Mesangial cell (primary cell): ENCODE results near the genes SMAD6, SMAD3 and AAGAB.

- RAMPAGE, long total RNA, result no peak
Measured at GRCh38 chr15:66657463-66657855, 44.6 kb upstream of the SMAD6 start.

DNA sequence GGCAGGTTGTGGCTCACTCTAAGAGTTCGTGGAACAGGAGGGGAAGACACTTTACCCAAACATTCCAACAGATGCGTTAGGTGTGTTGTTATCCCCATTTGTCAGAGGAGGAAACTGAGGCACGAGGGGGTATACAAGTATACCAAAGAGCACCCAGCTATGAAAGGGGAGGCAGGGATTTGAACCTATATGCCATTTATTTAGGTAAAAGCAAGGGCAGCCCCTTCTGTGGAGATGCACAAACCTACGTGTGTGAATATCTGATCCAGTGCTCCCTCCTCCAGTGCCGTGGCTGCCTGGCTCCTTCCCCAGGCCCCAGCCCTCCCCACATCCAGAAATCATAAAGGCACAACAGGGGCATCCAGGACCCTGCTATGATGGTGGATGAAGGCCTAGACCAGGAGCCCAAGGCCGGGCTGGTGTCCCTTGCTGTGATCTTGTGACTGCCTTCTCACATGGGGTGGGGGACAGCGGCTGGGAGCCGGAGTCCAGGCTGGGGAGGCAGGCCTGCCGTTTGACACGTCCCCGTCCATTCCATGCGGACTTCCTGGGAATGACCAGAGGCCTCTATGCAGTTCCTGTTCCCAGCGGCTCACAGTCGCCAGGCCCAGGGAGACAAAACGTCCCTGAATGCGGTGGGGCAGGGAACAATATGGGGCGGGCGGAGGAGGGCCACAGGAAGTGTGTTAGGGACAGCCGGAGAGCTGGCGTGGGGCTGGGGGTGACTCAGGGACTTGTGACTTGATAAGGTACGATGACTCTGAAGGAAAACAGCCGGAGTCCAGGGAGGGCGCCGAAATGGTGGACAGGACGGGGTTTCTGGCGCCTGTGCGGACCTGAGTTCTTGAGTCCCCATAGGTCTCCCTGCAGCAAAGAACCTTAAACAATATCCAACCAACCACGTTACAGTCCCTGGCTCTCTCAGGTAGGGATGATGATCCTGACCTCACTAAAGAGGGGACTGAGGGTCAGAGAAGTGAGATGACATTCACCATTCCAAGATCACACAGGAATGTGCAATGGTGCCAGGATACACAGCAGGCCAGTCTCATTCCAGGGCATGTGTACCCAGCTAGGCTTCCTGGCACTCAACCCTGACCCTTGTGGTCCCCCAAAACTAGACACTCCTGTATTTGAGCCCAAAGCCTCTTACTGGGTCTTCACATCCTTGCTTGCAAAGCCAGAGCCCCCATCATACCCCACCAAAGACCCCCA is 40.6 kb upstream of the SMAD6 start:
- RAMPAGE, long total RNA, result no peak

DNA sequence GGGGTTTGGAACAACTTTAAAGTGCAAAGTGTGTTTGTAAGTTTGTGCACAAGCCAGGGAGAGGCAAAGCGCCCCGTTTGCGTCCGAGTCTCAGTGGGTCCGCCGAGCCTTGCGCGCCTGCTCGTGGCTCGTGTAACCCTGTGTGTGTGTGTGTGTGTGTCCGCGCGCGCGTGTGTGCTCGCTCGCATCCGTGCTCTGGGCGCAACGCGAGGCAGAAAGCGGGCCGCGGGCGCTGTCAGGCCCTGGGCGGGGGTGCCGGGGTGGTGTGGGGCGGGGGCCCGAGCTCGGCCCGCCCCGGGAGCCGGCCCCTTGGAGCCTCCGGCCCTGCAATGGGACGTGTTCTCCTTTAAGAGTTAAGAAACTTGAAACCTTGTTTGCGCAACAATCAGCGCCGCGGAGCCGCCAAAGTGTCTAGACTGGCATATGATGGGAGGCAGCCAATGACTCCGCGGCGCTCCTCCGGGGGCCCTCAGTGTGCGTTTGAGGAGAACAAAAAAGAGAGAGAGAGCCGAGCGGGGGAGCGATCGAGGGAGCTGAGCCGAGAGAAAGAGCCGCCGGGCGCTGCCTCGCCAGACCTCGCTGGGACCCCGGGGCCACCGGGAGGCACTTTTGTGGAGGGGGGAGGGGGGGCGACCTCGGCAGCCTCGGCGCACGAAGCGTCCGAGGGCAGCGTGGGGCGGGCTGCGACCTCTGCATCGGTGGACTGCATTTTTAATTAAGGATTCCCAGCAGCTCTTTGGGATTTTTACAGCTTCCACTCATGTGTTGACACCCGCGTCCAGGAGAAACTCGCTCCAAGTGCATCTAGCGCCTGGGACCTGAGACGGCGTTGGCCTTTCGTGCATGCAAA is at the start of gene SMAD6:
Gene SMAD6, plus strand, starts transcription at position 422 of the 850 bp plus-strand sequence.
- RAMPAGE, long total RNA, result no peak

GRCh38 chr15:67024129-67024897 is 41.1 kb upstream of the SMAD3 start:
- RAMPAGE, long total RNA, result no peak

DNA sequence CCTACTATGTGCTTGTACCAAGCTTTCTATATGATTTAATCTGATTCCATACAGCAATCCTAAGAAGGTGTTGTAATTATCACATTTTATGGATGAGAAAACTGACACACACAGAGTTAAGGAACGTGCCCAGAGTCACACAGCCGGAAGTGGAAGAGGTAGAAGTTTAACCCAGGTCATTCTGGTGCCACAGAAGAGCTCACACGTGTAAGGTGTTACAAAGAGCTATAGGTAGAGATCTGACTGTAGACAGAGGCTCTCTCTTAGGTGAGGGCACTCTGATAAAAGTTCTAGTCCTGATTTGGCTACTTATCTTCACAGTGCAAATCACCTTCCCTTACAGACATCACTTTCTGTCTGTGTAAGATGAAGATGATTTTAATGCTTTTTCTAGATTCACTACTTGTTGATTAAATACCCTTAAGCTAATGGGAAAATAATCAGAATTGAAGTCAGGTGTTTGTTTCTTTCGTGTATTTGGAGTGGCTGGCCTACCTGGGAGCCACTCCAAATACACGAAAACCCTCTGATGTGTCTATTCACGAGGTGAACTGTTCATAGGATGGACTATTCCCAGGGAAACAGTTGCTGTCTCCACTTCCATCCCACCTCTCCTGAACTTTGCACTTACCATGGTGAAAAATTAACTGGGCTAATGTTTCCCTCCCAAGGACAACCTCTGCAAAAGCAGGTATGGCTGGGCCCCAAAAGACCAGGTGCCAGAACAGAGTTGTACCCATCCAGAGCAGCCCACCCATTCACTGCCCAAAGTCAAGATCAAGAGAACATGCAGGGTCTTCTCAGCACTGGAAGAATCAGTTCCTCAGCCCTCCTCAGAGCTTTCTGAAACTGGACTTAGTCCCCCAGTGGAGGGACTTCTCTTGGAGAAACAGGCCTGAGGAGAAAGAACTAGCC is 3.1 kb upstream of the SMAD3 start:
- RAMPAGE, long total RNA, result no peak

- RAMPAGE, long total RNA, result no peak
Measured at GRCh38 chr15:67063618-67064705, 1.4 kb upstream of the SMAD3 start.

GRCh38 chr15:67065547-67066406 is at the start of gene SMAD3:
Gene SMAD3, plus strand, starts transcription at chr15:67065602.
- RAMPAGE, long total RNA, result no peak

DNA sequence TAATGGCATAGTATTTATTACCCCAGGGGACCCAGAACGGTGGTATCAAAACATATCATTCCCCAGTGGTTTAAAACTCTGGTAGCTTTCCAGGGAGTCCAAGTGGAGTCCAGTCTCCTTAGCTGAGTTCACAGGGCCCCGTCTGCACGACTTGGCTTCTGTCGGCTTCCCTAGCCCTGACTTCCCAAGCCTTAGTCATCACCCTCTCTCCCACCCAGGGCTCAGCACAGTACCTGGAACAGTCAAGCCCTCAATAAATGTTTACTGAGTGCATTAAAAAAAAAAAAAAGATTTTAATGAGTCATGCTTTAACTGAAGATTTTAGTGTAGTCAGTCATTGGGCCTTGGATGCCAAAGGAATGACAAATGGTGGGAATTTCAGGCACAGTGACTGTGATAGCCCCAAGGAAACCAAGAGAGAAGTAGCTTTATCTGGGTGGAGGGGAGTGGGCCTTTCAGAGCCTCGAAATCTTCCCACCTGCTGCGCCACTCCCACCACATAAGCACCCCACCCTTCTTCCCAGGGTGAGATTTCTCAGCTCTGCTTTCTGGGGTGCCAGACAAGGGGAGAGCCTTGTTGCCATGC is 41.6 kb downstream of the SMAD3 start:
- RAMPAGE, long total RNA, result no peak

DNA sequence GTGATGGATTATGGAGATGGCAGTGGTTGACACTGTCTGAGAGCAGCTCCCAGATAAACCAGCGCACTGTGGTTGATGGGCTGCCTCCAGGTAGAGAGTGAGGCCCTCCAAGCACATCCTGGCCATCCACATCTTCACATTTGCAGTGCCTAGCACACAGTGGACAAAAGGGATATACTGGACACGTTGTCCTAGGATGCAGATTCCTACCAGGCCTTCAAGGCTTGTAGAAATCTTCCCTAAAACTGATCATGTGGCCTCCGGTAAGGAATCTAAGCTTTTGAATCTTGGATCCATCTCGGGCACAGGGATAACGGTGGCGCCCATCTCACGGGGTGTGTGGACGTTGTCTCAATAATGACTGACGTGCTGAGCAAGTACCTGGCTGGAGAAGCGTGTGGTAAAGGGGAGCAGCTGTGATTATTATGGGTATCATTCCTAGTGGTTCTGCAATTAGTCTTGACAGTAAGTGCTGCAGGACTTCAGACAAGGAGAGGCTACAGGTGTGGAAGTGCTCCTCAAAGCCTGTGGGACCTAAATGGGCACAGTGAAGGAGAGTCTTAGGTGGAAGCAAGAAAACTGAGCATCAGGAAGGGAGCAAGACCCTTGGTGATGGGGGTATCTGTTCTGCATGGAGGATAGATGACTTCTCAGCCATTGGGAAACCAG is 50.9 kb downstream of the SMAD3 start:
- RAMPAGE, long total RNA, result no peak

- RAMPAGE, long total RNA, result no peak
Measured at GRCh38 chr15:67119964-67120380, 54.6 kb downstream of the SMAD3 start.

DNA sequence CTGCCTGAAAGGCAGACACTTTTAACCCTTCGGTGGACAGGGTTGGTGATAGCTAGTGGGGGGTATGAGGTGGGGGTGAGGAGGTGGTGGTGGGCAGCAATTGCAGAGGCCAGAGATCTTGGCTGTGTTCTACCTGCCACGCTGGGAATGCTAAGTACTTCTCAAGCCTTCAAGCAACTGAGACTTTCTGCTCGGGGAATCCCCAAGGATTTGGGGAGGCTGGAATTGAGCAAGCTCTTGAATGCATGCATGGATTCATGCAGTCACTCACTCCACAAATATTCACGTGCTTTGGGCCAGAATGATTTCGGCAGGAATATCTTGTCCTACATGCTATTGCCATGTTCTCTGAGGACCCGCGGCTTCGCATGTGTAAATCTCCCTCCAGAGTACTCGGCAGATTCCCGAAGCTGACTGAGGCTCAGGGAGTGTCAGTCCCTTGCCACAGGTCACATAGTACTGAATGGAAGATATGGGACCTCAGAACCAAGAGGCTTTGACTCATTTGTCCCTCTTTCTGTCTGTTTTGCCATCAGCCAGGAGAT is 65.5 kb downstream of the SMAD3 start:
- RAMPAGE, long total RNA, result no peak

- RAMPAGE, long total RNA, result no peak
Measured at GRCh38 chr15:67133719-67134623, 68.6 kb downstream of the SMAD3 start.

DNA sequence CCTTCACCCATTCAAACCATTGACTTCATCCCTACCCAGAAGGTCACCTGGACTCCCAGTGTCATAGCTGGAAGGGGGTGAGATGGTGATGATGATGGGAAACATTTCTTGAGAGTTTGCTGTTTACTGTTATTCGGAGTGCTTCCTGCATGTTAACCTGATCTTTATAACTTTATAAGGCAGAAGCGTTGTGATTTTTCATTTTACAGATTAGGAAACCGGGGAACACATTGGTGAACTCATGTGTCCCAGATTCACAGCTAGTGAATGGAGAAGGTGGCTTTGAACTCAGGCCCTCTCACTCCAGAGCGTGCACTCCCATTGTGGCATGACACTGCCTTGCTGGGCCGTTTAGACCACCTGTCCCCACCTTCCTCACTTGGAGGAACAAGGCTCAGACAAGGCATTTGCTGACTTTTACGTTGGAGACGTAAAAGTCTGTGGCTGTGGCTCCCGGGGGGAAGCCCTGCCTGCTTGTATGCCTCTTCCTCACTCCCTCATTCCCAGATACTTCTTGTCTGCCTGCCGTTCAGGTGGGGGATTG is 81.9 kb downstream of the AAGAB start:
- RAMPAGE, long total RNA, result no peak

- RAMPAGE, long total RNA, result no peak
Measured at GRCh38 chr15:67193274-67194293, 60.9 kb downstream of the AAGAB start.

DNA sequence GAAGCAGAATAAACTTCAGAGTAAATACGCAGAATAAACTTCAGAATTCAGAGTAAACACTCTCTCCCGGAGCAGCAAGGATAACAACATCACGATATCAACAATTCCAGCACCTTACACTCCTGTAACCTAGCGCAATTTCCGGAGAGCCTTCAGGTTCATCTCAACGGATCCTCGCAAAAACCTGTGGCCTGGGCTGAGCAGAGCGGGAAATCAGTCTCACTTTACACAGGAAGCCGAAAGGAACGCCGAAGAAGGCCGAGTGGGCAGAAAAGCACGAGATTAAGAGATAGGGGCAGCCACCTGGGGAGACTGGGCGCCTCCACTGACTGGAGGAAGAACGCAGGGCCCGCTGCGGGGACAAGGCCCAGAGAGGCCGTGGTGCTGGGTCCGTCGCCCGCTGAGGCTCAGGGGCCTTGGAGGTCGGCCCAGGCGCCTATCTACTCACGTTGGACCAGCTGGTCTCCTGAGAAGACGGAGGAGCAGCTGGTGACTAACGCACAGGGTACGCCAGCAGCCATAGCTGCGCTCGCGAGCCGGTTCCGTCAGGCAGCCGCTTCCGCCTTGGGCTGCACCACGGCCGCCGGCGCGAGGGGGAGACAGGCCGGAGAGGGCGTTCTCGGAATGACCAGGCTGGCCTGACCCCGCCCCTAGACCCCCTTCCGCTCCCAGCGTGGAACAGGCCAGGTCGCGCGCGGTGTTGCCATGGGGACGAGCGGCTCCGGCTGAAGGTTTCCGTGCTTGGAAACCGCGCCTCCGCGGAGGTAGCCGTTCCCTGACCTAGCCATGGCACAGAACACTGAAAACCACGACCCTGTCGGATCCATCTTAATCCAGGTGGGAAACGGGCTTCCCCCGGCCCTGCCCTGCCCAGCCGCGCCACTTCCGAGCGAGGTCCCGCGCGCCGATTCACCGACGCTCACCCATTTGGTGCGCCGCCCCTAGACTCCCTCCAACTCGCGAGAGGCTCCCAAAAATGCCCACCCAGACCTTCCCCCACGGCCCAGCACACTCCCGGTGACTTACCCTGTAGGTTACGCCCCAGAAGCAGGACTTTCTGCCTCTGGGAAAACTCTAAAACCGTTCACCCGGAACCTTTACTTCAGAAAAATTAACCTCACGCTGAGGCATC is at the start of gene AAGAB:
Gene AAGAB, minus strand, starts transcription at position 551 of the 1,132 bp plus-strand sequence.
- RAMPAGE, long total RNA, result start-site peak on the minus strand centred at position 539 of the sequence, 25 bp wide, 994 reads; start-site peak on the plus strand centred at position 704 of the sequence, 37 bp wide, 25 reads

- RAMPAGE, long total RNA, result no peak
Measured at GRCh38 chr15:67465020-67465767, 55.7 kb upstream of the C15orf61 start.

DNA sequence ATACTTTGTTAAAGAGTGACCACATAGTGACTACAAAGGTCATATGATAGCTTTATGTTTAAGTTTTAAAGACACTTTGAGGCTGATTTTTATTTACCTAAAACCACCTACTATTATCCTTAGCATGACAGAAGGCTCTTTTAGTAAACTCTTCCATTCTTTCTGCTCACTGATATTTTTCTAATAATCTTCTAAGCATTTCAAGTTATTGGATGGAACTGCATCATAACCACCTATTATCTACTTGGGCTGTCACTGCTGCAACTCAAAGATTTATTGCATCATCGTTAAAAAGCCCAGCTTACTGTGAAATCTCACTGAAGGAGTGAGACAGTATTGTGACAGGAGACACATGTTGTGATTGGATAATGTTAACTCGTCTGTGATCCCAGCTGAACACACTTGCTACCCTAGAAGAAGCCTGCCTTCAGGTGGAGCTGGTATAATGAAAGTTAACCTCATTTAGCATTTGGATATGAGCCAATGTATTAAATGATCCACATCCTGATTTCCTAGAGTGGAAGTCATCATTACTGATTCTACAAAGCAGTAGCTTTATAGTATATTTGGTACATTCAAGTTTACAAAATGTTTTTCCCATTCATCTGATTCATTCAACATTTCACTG is 138.1 kb downstream of the MAP2K5 start:
- RAMPAGE, long total RNA, result no peak

DNA sequence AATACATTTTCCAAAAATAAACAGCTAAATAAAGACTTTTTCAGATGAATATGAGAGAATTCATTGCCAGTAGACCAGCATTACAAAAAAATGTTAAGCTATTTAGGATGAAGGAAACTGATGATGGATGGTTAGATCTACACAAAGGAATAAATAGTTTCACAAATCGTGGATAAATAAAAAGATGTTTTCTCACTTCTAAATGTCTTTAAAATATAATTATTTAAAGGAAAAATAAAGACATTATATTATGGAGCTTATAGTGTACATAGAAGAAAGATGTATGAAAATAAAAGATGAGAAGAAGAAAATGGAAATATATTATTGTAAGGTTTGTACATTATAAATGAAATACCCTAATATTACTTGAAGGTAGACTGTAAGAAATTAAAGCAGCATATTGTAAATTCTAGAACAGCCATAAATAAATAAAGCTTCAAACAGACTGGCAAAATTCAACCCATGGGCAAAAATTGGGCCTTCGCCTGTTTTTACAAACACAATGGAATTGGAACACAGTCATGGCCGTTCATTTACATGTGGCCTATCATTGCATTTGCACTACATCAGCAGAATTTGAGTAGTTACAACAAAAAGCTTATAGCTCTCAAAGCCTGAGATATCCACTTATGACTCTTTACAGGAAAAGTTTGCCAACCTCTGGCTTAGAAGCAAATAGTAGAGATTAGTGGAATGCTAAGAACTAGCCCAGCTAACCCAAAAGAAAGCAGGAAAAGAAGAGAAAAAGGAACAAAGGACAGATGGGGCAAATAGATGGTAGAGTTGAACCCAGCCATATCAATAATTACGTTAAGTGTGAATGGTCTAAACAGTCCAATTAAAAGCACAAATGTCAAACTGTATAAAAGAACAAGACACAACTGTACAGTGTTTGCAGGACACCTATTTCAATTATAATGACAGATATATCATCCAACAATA is 139.7 kb upstream of the SKOR1 start:
- RAMPAGE, long total RNA, result no peak

- RAMPAGE, long total RNA, result no peak
Measured at GRCh38 chr15:67839502-67840223, 14.4 kb downstream of the SKOR1 start.

GRCh38 chr15:68110462-68110754 is 56.3 kb downstream of the PIAS1 start:
- RAMPAGE, long total RNA, result no peak